Upper lobe of left lung (tissue), 5 donors: ENCODE measurements around the gene TECTA.

DNA sequence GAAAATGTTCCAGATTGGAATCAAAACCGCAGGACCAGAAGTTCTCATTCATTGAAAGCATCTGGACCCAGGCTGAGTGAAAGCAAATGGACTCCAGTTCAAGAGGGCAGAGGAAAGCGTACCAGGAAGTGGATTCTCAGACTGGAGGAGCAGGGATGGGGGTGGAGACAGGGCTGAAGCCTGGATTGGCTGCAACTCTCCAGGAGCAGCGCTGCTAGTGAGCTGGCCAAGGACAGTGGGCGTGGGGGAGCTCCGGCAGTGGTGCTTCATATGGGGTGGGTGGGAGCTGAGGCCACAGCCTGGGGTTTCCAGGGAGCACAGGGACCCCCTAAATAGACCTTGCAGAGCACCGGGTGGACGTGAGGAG is 103.6 kb upstream of the NECTIN1 start:
- PRO-cap, 2 experiments = no peak in any of the 2 experiments
- RAMPAGE, long total RNA, 4 experiments = no peak in any of the 4 experiments

DNA sequence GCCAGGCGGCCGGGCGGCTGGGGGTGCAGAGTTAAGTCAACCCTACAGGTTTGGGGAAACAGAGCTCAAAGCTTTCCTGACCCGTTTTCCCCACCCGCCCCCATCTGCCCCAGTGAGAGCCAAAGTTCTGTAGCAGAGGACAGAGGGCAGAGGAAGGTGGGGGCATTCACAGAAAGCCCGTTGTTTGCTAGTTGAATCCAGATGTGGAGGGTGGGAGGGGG is 13.0 kb upstream of the OAF start:
- PRO-cap, 2 experiments = no peak in any of the 2 experiments
- RAMPAGE, long total RNA, 4 experiments = no peak in any of the 4 experiments

GRCh38 chr11:120219327-120220371 is 8.8 kb downstream of the OAF start:
- PRO-cap, 2 experiments = no peak in any of the 2 experiments
- RAMPAGE, long total RNA, 4 experiments = no peak in any of the 4 experiments

DNA sequence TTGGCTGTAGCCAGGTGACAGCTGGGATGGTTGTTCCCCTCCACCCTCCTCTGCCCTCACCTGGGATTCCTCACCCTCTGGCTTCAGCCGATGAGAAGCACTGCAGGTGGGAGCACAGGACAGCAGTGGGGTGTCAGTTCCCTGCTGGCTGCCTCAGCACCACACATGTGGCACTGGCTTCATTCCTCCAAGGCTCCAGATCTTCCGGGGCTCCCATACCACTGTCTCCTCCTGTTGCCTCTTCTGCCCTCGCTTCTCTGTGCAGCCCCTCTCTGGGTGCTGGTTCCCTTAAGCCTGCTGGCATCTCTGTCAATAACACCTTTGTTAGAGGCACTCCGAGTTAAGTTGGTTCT is 6.3 kb upstream of the POU2F3 start:
- PRO-cap, 2 experiments = no peak in any of the 2 experiments
- RAMPAGE, long total RNA, 4 experiments = no peak in any of the 4 experiments

GRCh38 chr11:120337894-120338327 is 1.7 kb downstream of the ARHGEF12 start:
- PRO-cap, 2 experiments = no peak in any of the 2 experiments
- RAMPAGE, long total RNA, 4 experiments = no peak in any of the 4 experiments

GRCh38 chr11:120339385-120340133 is 3.3 kb downstream of the ARHGEF12 start:
- PRO-cap, 2 experiments = peak in 1 of 2 experiments; most common plus-strand start chr11:120339758 (in 1); most common minus-strand start chr11:120339647 (in 1)
- RAMPAGE, long total RNA, 4 experiments = no peak in any of the 4 experiments

DNA sequence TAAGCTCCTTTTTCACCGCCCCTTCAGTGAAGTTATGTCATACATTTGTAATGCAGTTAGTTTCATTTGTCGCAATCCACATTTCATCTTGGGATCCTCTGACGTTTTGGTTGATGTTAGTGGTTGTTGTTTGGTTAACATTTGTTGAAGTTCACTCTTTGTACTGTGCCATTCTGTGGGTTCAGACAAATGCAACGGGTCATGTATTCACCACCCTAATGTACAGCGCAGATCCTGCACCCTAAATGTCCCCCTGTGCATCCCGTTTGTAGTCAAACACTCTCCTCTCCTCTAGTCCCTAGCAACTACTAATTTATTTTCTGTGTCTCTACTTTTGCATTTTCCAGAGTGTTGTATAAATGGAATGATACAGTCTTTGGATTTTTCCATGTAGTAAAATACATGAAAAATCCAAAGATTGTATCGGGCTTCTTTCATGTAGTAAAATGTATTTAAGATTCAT is 45.4 kb downstream of the ARHGEF12 start:
- PRO-cap, 2 experiments = no peak in any of the 2 experiments
- RAMPAGE, long total RNA, 4 experiments = no peak in any of the 4 experiments

DNA sequence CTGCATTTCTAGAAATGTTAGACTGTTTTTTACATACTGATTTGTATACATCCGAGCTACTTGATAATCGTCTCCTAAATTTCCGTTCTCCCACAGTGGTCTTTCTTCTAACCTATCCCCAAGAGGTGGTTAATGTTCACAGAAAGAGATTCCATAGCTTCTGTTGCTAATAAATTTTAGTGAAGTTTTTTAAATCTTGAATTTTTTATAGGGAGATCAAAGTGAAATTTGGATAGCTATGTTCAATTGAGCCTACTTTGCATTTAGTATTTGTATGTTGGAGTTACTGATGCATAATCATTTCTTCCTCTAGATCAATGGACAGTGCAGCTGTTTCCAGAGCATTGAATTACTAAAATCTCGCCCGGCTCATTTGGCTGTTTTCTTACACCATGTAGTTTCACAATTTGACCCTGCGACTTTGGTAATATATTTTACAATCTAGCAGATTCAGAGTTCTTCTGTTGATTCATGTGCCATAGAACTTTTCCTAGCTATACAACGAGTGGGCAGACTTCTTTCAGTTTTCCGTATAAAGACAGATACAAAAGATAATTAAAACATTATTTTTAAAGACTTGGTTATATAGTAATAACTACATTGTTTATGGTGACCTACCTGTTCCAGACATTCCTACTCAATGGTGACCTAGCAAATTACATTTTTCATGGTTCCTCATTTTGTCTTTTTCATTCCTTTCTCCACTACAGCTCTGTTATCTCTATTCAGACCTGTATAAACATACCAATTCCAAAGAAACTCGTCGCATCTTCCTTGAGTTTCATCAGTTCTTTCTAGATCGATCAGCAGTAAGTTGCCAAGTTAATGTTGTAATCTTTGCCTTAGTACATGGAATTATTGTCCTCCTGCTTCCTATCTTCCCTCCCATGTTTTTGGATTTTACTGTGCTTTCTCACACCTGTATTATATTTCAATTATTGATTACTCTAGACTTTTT is 69.9 kb upstream of the GRIK4 start:
- PRO-cap, 2 experiments = no peak in any of the 2 experiments
- RAMPAGE, long total RNA, 4 experiments = start-site peak on the plus strand in 1 of 4 experiments, centred at positions 385 to 733 of the sequence, 6 to 19 reads per replicate

DNA sequence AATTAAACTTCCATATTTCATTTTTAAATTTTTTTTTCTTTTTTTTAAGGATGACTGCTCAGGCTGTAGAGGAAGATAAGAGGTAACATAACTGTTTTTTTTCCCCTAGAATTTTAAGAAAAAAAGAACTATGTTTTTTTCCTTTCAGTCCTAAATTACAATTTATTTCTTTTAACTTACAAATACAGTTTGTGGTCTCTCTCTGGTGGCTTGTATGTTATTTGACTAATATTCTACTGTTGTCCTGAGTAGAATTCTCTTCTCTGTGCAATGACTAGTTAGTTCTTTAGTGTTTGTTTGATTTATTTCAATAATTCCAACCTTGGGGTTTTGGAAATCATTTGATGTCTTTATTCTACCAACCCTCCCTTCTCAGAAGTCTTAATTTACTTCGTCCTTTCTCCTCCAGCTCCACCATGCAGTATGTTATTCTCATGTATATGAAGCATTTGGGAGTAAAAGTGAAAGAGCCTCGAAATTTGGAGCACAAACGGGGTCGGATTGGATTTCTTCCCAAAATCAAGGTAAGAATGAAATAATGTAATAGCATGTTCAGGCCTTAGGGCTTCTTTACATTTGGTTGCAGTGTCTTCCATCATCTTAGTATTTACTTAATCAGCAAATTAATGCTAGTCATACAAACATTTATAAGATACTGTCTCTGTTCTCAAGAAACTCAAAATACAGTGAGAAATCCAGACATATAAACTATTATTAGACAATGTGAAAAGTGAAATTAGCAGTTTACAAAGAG is 63.5 kb upstream of the GRIK4 start:
- PRO-cap, 2 experiments = no peak in any of the 2 experiments
- RAMPAGE, long total RNA, 4 experiments = start-site peak on the plus strand in 1 of 4 experiments, centred at position 456 of the sequence, 10 reads per replicate

GRCh38 chr11:120467086-120467532 is 44.4 kb upstream of the GRIK4 start:
- PRO-cap, 2 experiments = no peak in any of the 2 experiments
- RAMPAGE, long total RNA, 4 experiments = no peak in any of the 4 experiments

- PRO-cap, 2 experiments = no peak in any of the 2 experiments
- RAMPAGE, long total RNA, 4 experiments = no peak in any of the 4 experiments
Observed at GRCh38 chr11:120512753-120513326, 1.3 kb downstream of the GRIK4 start.

DNA sequence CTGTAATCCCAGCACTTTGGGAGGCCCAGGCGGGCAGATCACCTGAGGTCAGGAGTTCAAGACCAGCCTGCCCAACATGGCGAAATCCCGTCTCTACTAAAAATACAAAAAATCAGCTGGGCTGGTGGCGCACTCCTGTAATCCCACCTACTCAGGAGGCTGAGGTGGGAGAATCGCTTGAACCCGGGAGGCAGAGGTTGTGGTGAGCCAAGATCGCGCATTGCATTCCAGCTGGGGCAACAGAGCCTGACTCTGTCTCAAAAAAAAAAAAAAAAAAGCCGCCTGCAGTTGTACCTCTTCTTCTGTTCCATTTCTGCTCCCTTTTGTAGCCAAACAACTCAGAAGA is 81.3 kb downstream of the GRIK4 start:
- PRO-cap, 2 experiments = no peak in any of the 2 experiments
- RAMPAGE, long total RNA, 4 experiments = no peak in any of the 4 experiments

- PRO-cap, 2 experiments = no peak in any of the 2 experiments
- RAMPAGE, long total RNA, 4 experiments = no peak in any of the 4 experiments
Observed at GRCh38 chr11:121045442-121046192, 21.7 kb downstream of the TBCEL start.

DNA sequence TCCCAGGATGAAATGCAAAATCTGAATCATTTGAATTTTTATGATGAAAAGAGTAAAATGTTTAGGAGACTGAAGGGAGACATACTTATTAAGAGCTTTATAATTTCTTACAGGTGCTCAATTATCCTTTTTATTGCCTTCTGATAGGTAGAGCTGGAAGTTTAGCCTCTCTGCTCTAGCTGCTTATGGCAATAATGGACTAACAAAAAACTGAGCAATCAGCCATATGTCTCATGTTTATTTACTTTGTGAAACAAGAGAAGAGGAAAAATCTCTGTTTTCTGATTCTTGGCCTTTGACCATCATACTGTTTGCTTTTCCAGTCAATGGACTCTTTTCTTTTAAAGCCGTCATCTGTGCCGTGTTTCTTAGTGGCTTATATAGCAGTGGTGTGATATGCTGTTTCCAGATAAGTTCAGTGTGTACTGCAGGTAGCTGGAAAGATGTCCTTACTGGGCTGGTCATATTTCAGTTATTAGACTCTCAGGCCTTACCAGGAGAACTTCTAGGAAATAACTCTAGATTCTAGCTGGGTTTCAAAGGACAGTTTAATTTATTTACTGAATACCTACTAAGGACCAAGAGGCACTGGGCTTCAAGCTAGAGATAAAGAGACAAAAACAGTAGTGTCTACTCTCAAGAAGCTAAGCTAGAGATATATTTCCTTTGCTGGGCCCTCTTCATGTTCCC is 33.6 kb upstream of the TECTA start:
- PRO-cap, 2 experiments = no peak in any of the 2 experiments
- RAMPAGE, long total RNA, 4 experiments = no peak in any of the 4 experiments

- PRO-cap, 2 experiments = no peak in any of the 2 experiments
- RAMPAGE, long total RNA, 4 experiments = no peak in any of the 4 experiments
Observed at GRCh38 chr11:121101019-121101397, at the start of gene TECTA. Gene TECTA, plus strand, starts transcription at chr11:121101243.

GRCh38 chr11:121236643-121237114 is 55.9 kb upstream of the SC5D start:
- PRO-cap, 2 experiments = no peak in any of the 2 experiments
- RAMPAGE, long total RNA, 4 experiments = no peak in any of the 4 experiments

DNA sequence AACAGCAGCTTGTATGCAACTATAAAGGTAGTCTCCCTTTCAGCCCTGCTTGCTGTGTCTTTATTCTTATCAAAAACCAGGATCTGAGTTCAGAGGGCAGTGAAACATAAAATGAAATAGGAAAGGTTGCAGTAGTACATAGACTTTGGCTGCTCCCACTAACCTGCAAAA is 1.1 kb upstream of the SORL1 start:
- PRO-cap, 2 experiments = no peak in any of the 2 experiments
- RAMPAGE, long total RNA, 4 experiments = no peak in any of the 4 experiments

DNA sequence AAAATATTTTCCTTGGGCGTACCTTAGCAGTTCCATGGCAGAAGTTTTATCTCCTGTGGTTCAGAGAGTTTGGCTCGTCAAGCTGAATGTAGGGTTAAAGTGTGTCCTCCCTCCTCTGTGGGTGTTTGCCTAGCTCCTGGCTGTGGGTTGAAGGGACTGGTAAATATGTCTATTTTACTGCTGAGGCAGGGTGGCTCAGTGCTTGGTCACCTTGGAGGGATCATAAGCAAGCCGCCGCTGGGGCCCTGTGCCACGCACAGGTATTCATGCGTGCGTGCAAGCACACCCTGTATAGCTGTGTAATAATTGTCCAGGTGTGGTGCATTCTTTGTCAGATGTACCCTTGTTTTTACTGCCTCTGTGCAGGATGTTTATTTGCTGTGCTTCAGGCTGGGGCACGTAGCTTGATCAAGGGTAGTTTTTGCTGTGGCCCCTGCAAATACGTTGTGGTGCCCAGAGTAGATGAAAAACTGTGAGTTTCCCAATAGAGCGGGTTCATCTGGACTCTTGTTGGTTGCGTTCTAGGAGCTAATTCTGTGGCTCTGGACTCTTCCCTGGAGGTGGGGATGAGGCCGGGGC is 768 bp upstream of the SORL1 start:
- PRO-cap, 2 experiments = no peak in any of the 2 experiments
- RAMPAGE, long total RNA, 4 experiments = no peak in any of the 4 experiments

- PRO-cap, 2 experiments = peak in 1 of 2 experiments; most common plus-strand start chr11:121482653 (in 1)
- RAMPAGE, long total RNA, 4 experiments = no peak in any of the 4 experiments
Observed at GRCh38 chr11:121482284-121482897, 30.3 kb downstream of the SORL1 start.

DNA sequence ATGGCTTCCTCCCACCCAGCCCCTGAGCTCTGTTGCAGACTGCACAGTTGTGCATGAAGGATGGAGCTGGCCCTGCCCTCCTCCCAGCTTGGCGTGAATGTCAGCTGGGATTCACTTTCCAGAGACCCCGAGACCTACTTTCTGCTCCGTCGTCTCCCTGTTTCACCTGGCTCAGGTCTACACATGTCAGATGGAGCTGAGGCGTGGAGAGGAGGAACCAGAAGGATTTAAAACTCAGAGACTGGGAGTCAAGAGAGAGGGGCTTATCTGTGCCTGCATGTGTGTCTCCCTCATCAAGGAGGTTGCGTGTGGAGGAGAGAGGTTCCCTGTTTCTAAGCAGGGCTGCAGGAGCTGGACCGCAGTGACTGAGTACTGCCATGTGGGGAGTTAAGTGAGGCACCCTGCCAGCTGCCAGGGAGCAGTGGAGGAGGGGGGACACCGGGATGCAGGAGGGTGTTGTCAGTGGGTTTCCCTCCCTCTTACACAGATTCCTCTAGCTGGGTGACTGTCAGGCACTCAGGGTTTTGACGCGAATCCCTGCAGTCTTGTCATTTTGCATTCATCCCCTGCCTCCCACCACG is 120.3 kb downstream of the SORL1 start:
- PRO-cap, 2 experiments = no peak in any of the 2 experiments
- RAMPAGE, long total RNA, 4 experiments = no peak in any of the 4 experiments